UCH-1 (cell line): Measurements from ENCODE around the gene CHST7.

- RRBS, result no CpG with 5 or more reads among the region's 13 CpGs
Measured at GRCh38 chrX:41475635-41476454, 28.7 kb downstream of the NYX start.

DNA sequence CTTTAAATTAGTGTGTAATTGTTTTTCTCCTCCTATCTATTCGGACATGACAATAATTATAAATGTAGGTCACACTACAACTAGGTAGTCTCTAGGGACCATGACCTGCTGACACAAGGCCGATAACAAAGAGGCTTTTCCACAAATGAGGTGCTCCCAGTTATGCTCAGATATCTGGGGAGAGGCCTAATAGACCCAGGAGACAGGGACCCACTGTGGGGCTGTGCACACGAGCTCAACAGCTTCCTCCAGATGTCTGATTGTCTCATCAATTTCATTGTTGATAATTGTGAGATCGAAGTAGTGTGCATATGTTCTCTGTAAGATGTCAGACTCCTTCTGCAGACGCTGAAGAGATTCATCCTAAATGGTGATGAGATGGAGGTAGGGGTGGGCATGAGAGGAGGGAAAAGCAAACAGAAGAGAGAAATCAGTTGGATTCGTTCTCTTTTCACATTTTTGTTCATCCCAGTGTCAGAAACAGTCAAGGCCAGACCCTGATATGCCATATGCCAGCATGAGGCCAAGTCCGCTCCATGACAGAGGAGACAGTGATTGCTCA is 73.2 kb downstream of the NYX start:
- RRBS, result no CpG with 5 or more reads among the region's 7 CpGs

GRCh38 chrX:41621038-41621870 is 67.5 kb upstream of the GPR34 start:
- RRBS, result no CpG with 5 or more reads among the region's 9 CpGs

DNA sequence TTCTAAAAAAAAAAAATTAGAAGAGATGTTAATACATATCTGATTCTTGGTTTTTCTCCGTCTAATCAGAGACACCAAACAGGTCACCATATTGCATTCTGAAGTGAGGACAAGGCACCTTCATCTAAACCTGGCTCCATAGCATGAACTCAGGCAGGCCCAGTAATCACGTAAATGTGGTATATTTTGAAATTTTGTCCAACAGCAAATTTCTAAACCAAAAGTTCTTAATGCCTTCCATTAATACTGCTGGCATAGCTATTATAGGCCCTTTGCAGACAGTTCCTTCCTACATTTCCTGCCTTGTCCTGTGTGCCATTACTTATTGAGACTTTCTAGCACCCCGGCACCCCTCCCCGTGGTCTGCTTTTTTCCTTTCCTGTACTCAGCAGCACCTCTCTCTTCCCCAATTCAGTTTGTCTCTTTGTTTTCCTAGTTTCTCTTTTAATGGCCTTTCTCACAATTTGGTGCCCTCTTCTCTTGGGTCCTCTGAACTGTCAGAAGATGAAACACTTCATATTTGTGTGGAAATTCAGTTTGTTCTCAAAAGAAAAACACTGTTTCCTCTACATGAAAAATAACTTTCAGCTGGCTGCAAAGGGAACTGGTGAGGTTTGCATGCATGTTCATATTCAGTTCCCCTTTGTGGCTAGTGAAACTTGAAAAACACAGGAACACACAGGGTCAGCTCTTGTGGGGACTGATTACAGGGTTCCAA is 16.9 kb downstream of the GPR34 start:
- RRBS, result no CpG with 5 or more reads among the region's 4 CpGs

DNA sequence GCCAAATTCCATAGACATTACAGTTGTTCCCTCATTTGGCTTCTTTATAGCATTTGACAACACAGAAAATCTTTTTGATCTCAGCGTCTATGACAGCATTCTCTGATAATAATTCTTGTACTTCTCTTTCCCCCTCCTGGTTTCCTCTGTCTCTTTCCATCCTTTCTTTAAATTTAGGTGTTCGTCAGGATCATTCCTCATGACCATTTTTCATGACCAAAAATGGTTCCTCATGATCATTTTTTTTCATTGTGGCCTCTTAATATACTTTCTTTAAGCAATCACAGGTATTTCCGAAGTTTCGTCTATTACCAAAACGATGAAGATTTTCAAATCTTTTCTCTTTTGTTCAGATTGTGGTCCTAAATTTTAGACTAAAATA is 99.6 kb downstream of the GPR82 start:
- RRBS, result no CpG with 5 or more reads among the region's 5 CpGs

DNA sequence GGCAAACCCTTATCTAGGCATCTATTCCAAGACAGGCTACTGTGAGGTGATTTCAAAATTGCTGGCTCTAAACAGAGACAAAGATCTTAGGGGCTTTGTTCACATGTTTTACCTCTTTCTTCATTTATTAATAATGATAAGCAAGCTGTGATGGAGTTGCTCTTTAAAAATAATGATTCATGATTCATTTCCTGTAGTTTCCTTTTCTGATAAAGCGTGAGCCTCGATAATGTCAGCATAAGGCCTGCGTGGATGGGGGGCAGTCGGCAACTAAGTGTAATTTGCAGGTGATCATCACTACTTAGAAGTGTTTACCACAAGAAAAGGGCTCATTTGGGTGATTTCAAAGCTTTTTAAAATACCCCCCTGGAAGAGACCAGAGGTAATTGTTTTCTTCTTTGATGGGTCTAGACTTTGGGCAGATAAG is 170.7 kb upstream of the PPP1R2C start:
- RRBS, result no CpG with 5 or more reads among the region's 4 CpGs

DNA sequence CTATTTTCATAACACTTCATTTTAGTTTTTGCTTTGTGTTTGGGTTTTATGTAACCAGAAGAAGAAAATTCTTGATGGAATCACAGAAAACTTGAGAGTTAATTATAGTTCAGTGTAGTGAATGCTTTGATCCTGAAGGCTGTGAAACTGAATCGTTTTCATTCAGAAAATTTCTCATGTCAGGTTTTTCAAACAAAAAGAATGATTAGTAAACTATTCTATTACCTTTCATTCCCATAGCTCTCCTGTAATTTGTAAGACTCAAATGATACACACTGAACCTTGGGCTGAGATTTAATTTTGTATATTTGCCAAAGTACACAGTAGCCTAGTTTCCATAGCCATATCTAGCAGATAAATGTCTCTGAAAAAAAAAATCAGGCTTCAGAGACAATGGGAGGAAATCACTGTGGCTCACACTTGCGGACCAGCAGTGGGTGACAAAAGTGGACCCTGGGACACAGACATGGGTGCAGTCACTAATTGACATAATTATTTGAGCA is 46.5 kb downstream of the MAOA start:
- RRBS, result no CpG with 5 or more reads among the region's 2 CpGs

- RRBS, result no CpG with 5 or more reads among the region's 4 CpGs
Measured at GRCh38 chrX:43716868-43717893, 61.1 kb downstream of the MAOA start.

DNA sequence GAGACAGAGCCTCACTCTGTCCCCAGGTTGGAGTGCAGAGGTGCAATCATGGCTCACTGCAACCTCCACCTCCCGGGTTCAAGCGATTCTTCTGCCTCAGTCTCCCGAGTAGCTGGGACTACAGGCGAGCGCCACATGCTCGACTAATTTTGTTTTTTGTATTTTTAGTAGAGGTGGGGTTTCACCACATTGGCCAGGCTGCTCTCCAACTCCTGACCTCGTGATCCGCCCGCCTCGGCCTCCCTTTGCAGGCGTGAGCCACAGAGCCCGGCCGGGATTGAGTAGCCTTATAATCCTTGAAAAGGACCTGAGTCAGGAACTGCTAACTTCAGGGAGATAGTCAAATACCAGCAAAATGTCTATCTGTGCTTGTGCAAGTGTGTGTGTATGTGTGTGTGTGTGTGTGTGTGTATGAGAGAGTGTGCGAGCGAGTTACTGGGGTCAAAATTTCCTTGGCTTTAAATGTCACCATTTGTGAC is 1.9 kb upstream of the KDM6A start:
- RRBS, result no CpG with 5 or more reads among the region's 15 CpGs

DNA sequence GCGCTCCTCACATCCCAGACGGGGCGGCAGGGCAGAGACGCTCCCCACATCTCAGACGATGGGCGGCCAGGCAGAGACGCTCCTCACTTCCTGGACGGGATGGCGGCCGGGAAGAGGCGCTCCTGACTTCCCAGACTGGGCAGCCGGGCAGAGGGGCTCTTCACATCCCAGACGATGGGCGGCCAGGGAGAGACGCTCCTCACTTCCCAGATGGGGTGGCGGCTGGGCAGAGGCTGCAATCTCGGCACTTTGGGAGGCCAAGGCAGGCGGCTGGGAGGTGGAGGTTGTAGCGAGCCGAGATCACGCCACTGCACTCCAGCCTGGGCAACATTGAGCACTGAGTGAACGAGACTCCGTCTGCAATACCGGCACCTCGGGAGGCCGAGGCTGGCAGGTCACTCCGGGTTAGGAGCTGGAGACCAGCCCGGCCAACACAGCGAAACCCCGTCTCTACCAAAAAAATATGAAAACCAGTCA is 38.5 kb downstream of the KDM6A start:
- RRBS, result no CpG with 5 or more reads among the region's 30 CpGs

DNA sequence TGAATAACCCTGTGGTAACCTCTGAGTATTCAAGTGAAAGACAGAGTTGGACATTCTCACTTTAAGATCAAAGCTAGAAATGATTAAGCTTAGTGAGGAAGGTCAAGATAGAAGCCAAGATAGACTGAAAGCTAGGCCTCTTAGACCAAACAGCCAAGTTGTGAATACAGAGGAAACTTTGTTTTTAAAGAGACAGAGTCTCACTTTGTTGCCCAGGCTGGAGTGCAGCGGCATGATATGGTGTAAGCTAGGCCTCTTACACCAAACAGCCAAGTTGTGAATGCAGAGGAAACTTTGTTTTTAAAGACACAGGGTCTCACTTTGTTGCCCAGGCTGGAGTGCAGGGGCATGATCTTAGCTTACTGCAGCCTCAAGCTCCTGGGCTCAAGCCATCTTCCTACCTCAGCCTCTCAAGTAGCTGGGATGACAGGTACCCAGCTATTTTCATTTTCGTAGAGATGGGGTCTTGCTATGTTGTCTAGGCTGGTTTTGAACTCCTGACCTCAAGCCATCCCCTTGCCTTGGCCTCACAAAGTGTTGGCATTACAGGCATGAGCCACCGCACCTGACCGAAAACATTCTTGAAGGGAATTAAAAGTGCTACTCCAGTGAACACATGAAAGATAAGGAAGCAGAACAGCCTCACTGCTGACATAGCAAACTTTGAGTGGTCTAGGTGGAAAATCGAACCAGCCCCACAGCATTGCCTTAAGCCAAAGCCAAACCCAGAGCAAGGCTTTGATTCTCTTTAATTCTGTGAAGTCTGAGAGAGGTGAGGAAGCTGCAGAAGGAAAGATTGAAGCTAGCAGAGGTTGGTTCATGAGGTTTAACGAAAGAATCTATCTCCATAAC is 64.9 kb downstream of the KDM6A start:
- RRBS, result no CpG with 5 or more reads among the region's 6 CpGs

DNA sequence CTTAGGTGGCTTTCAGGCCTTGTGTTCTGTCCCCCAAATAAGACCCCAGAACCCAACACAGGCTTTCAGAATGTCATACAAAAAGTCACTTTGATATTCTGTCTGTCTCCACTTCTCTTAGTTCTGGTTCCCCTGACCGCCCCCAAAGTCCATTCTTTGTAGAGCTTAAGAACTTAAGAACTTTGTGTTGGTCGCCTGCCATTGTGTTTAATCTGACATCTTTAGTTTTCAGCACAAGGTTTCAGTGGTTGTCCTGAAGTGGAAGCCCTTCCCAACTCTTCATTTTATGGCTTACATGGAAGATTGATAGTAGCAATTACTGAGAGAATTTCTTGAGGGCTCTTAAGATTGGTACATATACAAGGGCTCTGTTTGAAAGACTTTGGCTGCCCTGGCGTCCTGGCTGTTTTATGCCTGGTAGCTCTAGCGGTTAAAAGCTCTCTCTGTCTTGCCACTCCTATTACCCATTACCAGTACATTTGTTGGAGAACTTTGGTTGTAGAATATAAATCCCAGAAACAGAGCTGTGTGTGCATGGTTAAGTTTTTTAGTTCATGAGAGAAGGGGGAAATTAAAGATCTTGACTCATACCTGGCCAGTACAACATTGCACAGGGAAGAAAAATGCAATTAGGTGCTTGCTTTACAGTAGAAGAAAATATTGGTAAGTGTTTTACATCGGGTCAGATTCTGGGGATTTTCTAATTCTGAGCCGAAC is 75.0 kb downstream of the KDM6A start:
- RRBS, result no CpG with 5 or more reads among the region's 6 CpGs

- RRBS, result no CpG with 5 or more reads among the region's 4 CpGs
Measured at GRCh38 chrX:45064563-45065815, 135.7 kb downstream of the DIPK2B start.

DNA sequence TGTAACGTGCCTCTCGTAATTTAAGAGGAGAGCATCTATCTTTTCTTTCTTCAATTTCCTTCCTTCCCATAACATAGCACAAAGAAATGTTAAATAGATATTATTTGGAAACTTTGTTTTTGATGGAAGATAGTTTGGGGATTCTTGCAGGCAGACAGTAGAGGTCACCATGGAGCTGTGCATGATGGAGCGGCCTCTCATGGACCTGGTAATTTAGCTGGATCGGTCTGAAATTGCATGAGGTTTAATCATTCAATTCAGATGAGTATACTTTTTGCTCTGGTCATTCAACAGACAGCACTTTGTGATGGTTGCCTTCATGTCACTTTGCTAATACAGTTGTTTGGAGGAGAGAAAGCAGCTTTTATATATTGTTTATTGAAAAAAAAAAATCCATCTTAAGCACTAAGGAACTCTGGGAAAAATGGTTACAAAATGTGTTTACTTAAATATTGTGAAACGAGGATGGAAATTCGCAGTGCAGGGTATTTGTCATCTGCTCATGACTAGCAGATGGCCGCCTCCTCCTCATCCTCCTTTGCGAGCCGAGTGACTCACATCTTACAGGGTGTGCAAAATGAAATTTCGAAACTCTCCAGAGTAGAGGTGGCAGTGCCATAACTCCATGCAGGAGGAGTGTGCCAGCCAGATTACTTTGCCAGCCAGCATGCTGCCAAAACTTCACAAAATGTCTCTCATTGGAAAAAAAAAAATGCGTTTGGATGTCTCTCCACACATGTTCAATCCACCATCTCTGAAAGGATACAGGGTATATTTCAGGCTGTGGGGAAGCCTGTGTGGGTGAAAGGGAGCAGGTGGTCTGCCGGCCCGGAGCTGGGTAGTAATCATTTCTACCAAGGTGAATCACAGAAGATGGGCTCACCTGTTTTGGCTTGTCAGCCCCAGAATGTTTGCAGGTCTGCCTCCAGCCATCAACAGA is 314.8 kb upstream of the DIPK2B start:
- RRBS, result no CpG with 5 or more reads among the region's 13 CpGs

- RRBS, result no CpG with 5 or more reads among the region's 6 CpGs
Measured at GRCh38 chrX:45801511-45801956, 600.9 kb upstream of the DIPK2B start.

- RRBS, result 3% methylated on average over 21 of the region's 38 CpGs
Measured at GRCh38 chrX:46573154-46573908, at the start of gene CHST7. TSS of gene CHST7 (plus strand) at chrX:46573765.

- RRBS, result no CpG with 5 or more reads among the region's 3 CpGs
Measured at GRCh38 chrX:46628049-46628373, 54.4 kb downstream of the CHST7 start.

- RRBS, result 56% methylated on average over 4 of the region's 9 CpGs
Measured at GRCh38 chrX:46780524-46780950, 21.6 kb upstream of the SLC9A7 start.

- RRBS, result no CpG with 5 or more reads among the region's 1 CpG
Measured at GRCh38 chrX:46965246-46965833, 53.1 kb downstream of the JADE3 start.

DNA sequence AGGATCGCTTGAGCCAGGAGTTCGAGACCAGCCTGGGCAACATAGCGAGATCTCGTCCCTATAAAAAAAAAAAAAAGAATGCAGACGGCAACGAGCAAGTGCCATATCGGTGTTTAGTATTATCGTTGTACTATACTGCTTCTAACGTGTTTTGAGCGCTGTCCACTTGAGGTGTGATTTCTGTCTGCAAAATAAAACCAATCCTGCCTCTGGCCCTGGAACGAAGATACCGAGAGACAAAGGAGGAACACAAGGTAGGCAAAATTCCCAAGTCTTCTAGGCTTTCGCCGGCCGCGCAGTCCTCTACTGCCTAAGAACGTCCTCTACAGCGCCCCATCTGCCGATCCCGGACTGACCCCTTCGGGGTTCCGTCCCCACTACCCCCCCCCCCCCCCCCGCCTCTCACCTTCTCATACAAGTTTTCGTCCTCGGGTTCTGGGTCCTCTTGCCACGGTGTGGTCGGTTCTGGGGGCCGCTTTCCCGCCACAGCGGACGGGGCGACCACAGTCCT is 380 bp downstream of the NDUFB11 start:
- RRBS, result 5% methylated on average over 7 of the region's 32 CpGs